PFSK-1 (cell line): ENCODE measurements around a stretch of chr17.

GRCh38 chr17:75273023-75273838 is 2.2 kb upstream of the MIF4GD start:
- RRBS, result no CpG with 5 or more reads among the region's 12 CpGs

- RRBS, result 1% methylated on average over 17 of the region's 58 CpGs
These were observed 534 bp upstream of the SLC25A19 start for GRCh38 chr17:75289496-75290438.

DNA sequence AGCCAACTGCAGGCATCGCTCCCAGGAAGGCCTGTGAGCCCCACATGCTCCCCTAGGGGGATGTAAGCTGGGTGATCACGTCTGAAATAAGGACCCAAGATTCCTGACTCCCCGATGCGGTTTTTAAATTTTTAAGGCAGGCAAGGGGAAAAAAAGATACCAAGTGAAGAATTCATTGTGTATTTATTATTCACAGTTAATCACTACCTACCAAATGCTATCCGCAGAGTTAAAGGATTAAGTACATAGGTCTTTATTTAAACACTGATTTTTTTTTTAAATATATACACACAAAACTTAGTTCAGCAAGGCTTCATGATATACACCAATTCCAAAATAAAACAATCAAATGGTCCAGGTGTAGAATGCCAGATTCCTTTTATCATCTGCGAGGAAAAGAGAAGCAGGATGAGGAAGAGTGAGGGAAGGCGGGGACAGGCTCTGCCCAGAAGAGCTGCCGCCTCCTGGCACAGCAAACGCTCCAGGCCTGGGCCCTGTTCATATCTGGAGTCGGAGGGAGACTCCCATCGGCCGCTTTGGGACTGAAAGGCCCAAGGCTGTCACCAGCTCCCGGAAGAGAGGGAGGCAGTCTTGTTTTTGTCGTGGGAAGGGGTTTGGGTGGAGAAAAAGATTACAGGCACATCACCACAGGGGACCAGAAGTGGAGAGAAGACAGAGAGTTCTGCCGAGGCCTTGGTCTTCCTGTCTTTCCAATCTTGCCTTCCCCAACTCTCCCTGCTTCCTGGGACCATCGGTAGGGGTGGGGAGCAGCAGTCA is 28.9 kb upstream of the SLC25A19 start:
- RRBS, result no CpG with 5 or more reads among the region's 16 CpGs

DNA sequence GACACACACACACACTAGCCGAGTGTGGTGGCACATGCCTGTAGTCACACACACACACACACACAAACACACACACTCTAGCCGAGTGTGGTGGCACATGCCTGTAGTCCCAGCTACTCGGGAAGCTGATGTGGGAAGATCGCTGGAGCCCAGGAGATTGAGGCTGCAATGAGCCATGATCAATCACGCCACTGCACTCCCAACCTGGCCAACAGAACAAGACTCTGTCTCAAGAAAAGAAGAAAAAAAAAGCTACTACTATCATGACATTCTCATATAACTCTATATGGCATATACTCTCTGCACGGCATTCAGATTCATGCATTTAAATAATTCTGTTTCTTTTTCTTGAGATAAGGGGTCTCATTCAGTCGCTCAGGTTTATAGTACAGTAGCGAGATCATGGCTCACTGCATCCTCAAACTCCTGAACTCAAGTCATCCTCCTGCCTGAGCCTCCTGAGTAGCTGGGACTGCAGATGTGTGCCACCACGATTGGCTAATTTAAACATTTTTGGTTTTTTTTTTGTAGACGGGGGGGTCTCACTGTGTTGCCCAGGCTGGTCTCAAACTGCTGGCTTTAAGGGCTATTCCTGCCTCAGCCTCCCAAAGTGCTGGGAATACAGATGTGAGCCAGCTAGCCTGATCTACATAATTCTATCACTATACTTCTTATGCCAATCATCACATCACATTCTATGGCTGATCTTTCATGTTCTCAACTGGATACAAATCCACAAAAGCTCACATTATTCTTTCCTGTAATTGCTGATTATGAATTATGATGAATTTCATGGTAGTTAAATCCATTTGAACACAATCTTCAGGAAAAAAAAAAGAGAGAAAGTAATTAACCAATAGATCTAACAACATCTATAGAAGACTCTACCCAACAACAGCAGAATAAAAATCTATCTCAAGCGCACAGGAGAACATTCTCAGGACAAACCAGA is 30.6 kb downstream of the GRB2 start:
- RRBS, result no CpG with 5 or more reads among the region's 11 CpGs

DNA sequence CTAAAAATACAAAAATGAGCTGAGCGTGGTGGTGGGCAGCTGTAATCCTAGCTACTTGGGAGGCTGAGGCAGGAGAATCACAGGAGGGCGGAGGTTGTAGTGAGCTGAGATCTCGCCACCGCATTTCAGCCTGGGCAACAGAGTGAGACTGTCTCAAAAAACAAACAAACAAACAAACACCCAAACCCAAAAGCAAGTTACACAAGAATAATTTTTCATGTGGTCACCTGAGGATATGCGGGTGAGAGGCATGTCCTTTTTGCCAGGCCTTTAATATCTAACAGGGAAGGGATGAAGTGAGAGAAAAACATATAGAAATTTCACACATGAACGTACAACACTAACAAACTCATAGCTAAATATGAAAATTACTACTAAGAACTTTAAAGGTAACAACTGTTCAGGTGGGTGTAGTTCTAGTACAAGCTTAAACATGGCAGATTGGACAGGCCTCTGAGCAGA is 27.2 kb downstream of the GRB2 start:
- RRBS, result no CpG with 5 or more reads among the region's 6 CpGs

GRCh38 chr17:75442122-75442636 is 14.3 kb upstream of the TMEM94 start:
- RRBS, result no CpG with 5 or more reads among the region's 2 CpGs

- RRBS, result no CpG with 5 or more reads among the region's 12 CpGs
These were observed 20.0 kb downstream of the TMEM94 start for GRCh38 chr17:75476236-75477036.

DNA sequence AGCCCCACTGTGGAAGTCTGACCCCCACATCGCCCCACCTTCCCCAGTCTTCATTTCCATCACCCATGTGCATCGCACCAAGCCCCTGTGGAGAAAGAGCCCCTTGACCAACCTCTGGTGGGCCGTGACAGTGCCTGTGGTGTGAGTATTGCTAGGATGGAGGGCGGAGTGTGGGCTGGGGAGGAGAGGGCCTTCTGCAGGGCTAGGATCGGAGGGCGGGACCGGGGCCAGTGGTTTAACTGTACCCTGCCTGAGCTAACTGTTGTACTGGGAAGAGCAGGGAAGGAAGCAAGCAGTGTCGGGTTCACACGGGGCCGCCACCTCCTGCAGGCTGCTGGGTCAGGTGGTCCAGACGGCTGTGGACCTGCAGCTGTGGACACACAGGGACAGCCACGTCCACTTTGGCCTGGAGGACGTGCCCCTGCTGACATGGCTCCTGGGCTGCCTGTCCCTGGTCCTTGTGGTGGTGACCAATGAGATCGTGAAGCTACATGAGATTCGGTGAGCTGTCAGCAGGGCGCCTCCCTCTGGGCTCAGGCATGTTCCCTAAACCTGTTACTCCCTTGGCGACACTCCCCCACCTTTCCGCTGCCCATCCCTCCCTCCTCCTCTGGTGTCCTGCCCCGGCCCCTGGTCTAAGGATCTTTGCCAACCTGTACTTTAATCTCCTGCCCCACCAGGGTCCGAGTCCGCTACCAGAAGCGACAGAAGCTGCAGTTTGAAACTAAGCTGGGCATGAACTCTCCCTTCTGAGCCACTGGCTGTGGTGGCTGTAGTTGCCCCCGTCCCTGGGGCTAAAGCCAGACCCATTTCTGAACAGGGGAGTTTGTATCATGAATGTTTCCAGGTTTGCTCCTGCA is 16.5 kb downstream of the CASKIN2 start:
- RRBS, result no CpG with 5 or more reads among the region's 23 CpGs

DNA sequence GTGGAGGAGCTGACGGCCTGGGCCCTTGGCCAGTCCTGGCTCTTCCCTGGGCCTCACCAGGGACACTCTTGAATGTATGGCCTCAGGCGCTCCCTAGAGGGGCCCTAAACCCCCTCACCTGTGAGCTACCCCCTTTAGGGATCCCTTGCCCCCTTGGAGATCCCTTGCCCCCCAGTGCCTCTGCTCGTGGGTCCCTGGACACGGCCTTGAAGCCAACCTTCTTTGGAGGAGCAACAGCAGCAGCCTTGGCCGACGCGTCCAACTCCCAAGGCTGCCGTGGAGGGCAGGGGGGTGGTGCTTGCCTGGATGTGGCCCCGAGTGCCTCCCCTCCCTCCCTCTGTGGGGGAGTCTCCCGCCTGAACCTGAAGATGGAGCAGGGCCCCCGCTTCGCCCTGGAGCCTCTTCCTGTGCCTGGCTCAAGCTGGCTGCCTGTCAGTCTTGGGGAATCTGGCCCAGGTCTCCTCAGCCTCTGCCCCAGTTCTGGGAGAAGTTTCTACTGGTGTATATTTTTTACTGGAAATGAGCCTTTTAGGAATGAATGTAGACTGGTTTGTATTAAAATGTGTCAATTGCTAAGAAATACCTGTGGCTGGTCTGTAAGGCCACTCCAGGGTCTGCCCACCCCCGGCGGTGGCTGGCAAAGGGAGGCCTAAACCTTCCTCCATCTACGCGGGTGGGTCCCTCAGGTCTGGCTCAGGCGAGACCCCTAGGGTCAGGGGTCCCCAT is 15.7 kb downstream of the CASKIN2 start:
- RRBS, result no CpG with 5 or more reads among the region's 17 CpGs

GRCh38 chr17:75557485-75557933 is 30.1 kb upstream of the MYO15B start:
- RRBS, result no CpG with 5 or more reads among the region's 10 CpGs

DNA sequence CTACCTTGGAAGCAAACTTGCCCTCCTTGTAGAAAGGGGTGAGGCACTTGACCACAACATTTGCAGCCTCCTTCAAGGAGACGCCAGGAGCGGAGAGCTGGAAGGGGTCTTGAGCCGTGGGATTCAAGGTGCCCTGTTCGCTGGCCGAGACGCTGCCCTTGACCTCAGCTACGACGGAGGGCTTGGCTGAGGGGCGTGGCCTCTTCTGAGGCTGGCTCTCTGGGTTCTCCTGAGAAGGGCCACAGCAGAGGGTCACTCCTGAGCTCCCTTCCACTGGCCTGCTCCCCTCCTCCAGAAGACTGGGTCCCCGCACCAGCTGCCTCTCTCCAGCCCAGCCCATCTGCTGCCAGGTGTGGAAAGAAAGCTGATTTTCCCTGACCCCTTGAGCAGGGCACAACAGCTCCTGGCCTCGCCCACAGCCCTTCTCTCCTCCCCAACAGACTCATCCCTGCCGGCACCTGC is 5.0 kb upstream of the SMIM5 start:
- RRBS, result no CpG with 5 or more reads among the region's 12 CpGs

DNA sequence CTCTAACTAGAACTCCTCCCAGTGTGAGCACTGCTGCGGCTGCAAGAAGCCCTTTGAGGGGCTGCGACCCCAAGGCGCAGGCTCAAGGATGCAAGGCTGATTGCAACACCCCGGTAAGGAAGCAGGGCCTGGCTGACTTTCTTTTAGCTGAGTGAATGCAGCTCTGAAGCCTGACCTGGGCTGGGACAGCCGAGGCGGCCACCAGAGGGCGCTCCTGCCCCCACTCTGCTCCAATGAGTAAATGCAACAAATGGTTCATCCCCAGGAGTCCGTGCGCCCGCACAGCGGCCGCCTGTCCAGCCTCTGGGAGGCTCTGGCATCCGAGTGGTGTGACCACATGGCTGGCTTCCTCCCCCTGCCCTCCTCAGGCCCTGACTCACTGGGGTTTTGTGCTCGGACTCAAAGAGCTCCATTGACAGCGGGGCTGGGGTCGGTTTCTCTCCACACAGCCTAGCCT is 315 bp upstream of the SMIM5 start:
- RRBS, result no CpG with 5 or more reads among the region's 16 CpGs

GRCh38 chr17:75650805-75651390 is 4.8 kb downstream of the SMIM6 start:
- RRBS, result no CpG with 5 or more reads among the region's 11 CpGs

GRCh38 chr17:75695135-75696340 is 25.7 kb upstream of the ITGB4 start:
- RRBS, result no CpG with 5 or more reads among the region's 21 CpGs

DNA sequence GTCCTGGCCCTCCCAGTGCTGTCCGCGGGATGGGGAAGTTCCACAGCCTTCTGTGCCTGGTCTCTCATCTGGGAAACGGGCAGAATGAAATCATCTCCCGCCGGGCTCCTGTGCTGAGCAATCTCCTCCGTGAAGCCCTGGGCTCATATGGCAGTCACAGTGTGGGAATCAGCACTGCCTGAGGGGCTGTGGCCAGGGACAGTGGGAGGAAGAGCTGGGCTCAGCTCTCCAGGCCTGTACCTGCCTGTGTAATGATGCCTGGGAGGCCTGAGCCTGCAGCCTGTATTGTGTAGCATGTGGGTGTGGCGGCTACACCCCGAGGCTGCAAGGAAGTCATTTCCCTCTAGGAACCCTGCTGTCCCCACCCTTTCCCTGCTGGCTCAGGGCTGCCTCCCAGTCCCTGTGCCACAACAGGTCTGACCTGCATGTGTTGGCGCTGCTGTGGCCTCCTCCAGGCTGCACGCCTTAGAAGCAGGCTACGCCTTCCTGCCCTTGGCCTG is 1.9 kb downstream of the ITGB4 start:
- RRBS, result no CpG with 5 or more reads among the region's 11 CpGs

DNA sequence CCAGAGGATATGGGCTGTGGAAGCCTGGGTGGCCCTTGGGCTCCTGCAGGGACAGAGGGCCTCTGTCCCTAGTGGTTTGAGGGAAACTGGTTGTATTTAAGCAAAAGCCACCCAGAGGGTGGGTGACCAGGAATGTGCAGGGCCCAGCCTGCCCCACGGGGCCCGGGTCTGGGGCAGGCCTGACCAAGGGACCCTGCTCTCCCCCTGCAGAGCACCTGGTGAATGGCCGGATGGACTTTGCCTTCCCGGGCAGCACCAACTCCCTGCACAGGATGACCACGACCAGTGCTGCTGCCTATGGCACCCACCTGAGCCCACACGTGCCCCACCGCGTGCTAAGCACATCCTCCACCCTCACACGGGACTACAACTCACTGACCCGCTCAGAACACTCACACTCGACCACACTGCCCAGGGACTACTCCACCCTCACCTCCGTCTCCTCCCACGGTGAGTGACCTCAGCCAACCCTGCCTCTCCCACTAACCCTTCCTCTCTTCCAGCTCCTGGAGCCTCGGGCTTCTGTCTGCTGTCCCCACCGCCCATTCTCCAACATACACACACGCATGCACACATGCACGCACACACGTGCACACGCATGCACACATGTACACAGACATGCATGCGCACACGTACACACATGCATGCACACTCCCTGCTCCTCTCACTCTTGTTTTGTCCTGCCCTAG is 10.5 kb downstream of the GALK1 start:
- RRBS, result 90% methylated on average over 2 of the region's 21 CpGs

DNA sequence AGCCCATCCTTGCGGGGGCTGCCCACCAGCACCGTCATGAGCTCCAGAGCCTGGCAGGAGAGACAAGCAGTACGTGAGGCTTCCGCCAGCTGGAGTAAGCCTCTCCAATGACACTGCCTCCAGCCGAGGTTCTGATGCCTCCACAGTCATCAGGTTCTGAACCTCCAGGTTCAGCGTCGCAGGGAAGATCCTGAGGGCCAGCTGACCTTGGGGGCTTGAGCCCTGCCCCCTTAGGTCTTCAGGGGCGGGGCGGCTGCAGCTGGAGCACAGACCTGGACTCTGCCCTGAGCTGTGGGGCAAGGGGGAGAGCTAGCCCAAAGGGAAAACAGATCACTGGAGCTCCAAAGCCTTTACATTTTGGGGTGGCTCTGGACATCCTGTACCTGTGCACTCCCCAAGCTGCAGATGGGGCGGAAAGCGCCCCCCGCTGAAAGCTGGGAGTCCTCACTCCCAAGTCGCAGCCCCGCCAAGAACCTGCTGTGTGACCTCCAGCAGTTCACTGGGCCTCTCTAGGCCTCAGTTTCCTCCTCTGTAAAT is 887 bp downstream of the GALK1 start:
- RRBS, result no CpG with 5 or more reads among the region's 14 CpGs

DNA sequence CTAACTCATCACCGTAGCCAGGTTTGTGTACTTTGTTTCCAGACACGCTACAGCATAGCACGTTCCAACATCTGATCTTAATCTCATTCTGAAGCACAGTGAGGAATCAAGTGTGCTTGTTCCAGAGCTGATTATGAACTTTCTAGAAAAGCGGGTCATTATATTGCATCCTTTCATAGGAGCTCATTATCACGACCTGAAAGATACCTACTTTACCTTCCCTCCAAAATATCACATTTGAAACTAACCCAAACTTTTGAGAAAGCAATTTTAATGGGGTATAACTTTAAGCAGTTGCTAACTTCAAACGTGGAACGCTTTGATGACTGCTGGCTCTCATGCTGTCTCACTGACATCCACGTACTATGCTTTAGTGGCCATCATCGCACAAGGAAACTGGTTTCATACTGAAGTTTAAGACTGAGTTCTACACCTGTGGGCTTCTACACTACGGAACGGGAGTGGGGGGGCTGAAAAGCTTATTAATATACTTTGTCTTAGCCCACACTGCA is 2.8 kb downstream of the H3-3B start:
- RRBS, result no CpG with 5 or more reads among the region's 11 CpGs

- RRBS, result no CpG with 5 or more reads among the region's 1 CpG
These were observed 1.5 kb downstream of the H3-3B start for GRCh38 chr17:75778075-75778535.

- RRBS, result 75% methylated on average over 7 of the region's 14 CpGs
These were observed 9.0 kb downstream of the UNC13D start for GRCh38 chr17:75835236-75835514.